Bile duct (tissue), 1 donor: ENCODE measurements around the gene RBM10.

- PRO-cap = no peak
These were observed 1.5 kb downstream of the KDM6A start for GRCh38 chrX:44874365-44875097.

DNA sequence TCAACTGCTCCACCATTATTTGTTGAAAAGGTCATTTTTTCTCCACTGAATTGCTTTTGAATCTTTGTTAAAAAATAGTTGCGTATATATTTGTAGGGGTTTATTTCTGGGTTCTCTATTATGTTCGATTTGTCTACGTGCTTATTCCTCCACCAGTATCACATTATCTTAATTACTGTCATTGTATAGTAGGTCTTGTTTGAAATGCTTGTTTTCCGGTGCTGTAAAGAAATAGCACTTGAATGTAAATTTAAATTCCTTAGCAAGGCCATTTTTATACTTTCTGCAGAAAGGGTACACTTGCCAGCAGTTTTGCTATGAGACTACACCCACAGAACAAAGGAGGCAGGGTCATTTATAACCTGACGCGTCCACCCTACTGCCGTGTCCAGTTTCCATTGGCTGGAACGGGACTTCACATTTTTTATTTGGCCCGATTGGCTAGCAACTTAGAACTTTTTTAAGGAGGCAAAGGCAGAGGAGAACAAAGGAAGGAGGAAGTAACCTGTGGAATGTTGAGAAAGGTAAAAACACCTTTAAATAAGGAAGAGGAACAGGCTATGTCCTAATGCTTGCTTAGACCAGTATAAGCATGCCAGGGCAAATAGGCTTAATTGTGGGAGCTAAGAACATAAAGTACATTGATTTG lies 18.5 kb downstream of the KDM6A start:
- PRO-cap = no peak

GRCh38 chrX:44950573-44951925 lies 78.1 kb downstream of the KDM6A start:
- PRO-cap = no peak

DNA sequence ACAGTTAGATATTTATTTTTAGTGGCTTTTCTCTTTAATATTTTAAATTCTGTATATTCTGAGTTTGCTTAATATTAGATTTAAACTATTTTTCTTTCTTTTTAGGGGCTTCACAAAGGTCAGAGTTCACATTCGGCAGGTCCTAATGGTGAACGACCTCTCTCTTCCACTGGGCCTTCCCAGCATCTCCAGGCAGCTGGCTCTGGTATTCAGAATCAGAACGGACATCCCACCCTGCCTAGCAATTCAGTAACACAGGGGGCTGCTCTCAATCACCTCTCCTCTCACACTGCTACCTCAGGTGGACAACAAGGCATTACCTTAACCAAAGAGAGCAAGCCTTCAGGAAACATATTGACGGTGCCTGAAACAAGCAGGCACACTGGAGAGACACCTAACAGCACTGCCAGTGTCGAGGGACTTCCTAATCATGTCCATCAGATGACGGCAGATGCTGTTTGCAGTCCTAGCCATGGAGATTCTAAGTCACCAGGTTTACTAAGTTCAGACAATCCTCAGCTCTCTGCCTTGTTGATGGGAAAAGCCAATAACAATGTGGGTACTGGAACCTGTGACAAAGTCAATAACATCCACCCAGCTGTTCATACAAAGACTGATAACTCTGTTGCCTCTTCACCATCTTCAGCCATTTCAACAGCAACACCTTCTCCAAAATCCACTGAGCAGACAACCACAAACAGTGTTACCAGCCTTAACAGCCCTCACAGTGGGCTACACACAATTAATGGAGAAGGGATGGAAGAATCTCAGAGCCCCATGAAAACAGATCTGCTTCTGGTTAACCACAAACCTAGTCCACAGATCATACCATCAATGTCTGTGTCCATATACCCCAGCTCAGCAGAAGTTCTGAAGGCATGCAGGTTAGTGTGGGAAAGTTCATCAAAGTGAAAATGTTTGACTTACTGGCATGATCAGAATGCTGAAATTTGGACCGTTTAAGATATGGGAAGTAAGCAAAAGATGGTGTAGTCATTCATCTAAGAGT lies 130.9 kb downstream of the DIPK2B start:
- PRO-cap = no peak

DNA sequence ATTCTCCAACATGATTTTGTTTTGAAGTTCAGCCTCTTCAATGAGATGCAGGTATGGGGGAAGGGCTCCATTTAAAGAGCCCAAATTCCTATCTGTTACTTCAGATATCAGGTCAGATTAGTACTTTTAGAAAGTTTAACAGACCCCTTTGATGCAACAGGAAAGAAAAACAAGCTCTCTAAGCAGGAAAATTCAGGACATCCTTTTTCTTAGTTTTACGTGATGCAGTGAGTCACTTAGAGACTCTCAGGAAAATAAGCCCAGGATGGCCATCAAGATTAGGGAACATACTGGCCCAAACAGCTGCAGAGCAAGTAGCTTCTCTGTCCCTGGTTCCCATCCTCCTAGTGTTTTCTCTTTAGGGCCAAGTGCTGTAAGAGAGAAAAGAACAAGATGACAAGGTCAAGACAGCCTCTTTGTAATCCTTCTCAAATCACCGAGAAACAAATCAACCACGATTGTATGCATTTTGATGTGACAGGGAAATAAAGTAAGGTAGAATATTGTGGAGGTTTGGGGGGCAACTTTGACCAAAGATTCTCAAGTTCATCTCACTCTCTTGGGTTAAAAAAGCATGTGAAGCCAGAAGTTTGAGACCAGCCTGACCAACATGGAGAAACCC lies 120.9 kb upstream of the KRBOX4 start:
- PRO-cap = no peak

DNA sequence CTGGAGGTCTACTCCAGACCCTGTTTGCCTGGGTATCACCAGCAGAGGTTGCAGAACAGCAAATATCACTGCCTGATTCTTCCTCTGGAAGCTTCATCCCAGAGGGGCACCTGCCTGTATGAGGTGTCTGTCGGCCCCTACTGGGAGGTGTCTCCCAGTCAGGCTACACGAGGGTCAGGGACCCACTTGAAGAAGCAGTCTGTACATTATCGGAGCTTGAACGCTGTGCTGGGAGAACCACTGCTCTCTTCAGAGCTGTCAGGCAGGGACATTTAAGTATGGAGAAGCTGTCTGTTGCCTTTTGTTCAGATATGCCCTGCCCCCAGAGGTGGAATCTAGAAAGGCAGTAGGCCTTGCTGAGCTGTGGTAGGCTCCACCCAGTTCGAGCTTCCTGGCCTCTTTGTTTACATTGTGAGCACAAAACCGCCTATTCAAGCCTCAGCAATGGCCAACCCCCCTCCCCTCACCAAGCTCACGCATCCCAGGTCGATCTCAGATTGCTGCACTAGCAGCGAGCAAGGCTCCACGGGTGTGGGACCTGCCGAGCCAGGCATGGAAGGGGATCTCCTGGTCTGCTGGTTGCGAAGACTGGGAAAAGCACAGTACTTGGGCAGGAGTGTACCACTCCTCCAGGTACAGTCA lies 38.7 kb downstream of the KRBOX4 start:
- PRO-cap = no peak

DNA sequence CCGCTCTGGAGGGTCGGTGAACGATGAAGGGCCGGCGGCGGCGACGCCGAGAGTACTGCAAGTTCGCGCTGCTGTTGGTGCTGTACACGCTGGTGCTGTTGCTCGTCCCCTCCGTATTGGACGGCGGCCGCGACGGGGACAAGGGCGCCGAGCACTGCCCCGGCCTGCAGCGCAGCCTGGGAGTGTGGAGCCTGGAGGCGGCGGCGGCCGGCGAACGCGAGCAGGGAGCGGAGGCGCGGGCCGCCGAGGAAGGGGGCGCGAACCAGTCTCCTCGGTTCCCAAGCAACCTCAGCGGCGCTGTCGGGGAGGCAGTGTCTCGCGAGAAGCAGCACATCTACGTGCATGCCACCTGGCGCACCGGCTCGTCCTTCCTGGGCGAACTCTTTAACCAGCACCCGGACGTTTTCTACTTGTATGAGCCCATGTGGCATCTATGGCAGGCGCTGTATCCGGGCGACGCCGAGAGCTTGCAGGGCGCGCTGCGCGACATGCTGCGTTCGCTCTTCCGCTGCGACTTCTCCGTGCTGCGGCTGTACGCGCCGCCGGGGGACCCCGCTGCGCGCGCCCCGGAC lies 430 bp downstream of the CHST7 start:
- PRO-cap = no peak

GRCh38 chrX:46817682-46818114 lies 19.1 kb upstream of the RP2 start:
- PRO-cap = no peak

DNA sequence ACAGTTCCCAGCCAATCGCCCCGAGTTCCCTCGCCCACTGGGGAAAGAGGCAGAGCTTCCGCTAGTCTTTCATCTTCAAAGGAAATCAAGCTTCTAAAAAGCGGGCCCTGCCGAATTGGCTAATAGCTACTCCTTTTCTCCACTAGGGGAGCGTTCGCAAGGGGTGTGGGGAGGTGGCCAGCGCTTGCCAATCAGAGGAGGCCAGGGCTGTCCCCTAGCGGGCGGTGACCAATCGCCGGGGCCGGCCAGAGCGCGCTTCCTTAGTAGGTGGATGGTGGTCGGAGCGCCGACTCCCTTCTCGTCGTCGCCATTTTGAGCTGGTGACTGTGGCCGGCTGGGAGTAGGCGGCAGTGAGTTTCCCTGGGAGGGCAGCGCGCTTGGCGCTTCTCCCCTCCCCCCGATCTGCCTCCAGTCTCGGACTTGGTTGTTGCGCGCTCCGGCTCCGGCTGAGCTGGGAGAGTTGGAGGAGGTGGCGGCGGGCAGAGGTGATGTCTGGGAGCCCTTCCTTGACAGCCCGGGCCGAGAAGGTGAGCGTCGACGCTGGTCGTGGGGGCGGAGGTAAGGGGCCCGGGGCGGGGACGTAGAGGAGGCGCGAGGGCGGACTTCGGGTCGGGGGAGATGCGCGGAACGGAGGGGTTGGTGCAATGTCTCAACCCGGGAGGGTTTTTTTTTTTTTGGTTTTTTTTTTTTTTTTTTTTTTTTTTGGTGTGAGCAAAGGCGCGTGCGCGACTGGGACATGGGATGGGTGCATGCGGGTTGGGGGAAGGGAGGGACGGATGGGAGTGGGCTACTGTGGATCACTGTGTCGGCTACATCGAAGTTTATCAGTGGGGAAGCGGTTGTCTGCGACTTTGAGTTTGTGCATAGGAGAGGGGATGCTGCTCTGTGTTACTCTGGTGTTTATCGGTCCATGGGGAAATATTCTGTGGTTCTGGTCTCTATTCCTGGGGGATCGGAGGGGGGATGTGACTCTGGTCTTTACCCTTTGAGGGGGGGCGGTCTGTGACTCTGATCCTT lies at the start of gene RBM10:
RBM10 (plus strand) TSS at position 263 of the 1,017 bp plus-strand sequence.
- PRO-cap = bidirectional peak, plus-strand start at position 263 of the sequence, minus-strand start at position 39 of the sequence

- PRO-cap = unidirectional peak, minus-strand start at chrX:47146432
These were observed 1.3 kb downstream of the RBM10 start for GRCh38 chrX:47146069-47146938.

DNA sequence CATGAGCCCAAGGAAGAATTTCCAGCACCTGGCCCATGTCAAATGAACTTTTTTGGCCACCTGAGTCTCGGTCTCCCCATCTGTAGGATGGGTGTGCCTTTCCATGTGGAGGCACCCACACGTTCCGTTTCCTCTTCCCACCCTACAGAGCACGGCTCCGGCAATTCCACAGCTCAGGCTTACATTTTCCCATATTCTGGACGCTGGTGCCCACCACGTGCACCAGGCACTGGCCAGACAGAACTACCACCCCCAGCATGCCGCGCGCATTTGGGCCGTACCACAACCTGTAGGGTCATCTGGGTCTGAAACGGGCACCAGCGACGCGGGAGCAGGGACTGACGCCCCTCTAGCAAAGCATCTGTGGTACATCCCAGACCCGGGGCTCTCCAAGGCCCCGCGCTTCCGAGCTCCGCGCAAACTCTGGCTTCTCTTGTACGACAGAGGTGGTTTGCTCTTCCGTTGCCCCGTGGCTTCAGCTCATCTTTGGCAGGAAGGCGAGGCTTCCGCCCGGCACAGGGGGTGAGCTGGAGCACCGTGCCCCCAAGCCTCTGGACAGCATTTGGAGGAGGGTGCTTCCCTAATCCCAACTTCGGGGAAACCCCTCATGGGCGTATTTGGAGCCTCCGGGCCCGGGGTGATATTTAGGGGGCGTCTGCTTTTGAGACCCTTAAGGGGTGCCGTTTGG lies 3.1 kb upstream of the UBA1 start:
- PRO-cap = unidirectional peak, plus-strand start at position 419 of the sequence; unidirectional peak, plus-strand start at position 483 of the sequence

DNA sequence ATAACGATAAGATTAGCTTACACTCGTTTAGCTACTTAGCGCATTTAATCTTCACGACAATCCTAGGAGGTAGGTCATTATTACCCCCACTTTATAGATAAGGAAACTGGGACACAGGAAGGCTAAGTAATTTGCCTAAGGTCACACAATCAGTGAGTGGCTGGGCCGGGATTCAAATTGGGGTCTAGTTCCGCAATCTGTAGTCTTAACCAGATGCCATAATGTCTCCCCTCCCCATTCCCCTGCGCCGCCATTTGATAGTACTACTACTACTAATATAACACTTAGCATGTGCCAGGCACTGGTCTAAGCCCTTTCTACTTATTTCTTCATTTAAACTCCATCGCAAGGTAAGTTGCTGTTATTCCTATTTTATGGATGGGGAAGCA lies 1.6 kb upstream of the UBA1 start:
- PRO-cap = no peak

DNA sequence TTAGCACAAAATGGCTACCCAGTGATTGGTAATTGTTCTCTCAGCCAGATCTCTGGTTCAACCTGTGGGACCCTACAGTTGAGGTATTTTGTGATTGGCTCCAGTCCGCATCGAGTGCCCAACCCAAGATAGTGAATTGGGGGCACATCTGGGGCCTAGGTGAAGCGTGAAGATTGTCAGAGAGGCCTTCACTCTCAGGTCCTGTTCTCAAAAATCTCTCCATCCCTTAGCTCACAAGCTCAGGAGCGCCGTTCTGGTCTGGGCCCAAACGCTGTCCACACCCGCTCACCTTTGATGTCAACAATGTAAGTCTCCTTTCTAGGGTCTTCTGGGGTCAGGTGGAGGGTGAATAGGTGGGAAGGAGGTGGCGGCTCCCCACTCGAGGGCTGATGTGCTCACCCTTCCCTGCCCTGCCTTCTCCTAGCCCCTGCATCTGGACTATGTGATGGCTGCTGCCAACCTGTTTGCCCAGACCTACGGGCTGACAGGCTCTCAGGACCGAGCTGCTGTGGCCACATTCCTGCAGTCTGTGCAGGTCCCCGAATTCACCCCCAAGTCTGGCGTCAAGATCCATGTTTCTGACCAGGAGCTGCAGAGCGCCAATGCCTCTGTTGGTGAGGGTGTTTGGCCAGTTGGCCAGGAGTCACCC lies 7.7 kb upstream of the CDK16 start:
- PRO-cap = no peak

GRCh38 chrX:47224525-47225249 lies 6.2 kb downstream of the CDK16 start:
- PRO-cap = no peak

GRCh38 chrX:47555783-47556934 lies 4.8 kb upstream of the ARAF start:
- PRO-cap = bidirectional peak, plus-strand start at chrX:47556331, minus-strand start at chrX:47556133

- PRO-cap = no peak
These were observed 7.7 kb upstream of the TIMP1 start for GRCh38 chrX:47574527-47574984.

- PRO-cap = no peak
These were observed 4.7 kb downstream of the TIMP1 start for GRCh38 chrX:47586510-47587800.

DNA sequence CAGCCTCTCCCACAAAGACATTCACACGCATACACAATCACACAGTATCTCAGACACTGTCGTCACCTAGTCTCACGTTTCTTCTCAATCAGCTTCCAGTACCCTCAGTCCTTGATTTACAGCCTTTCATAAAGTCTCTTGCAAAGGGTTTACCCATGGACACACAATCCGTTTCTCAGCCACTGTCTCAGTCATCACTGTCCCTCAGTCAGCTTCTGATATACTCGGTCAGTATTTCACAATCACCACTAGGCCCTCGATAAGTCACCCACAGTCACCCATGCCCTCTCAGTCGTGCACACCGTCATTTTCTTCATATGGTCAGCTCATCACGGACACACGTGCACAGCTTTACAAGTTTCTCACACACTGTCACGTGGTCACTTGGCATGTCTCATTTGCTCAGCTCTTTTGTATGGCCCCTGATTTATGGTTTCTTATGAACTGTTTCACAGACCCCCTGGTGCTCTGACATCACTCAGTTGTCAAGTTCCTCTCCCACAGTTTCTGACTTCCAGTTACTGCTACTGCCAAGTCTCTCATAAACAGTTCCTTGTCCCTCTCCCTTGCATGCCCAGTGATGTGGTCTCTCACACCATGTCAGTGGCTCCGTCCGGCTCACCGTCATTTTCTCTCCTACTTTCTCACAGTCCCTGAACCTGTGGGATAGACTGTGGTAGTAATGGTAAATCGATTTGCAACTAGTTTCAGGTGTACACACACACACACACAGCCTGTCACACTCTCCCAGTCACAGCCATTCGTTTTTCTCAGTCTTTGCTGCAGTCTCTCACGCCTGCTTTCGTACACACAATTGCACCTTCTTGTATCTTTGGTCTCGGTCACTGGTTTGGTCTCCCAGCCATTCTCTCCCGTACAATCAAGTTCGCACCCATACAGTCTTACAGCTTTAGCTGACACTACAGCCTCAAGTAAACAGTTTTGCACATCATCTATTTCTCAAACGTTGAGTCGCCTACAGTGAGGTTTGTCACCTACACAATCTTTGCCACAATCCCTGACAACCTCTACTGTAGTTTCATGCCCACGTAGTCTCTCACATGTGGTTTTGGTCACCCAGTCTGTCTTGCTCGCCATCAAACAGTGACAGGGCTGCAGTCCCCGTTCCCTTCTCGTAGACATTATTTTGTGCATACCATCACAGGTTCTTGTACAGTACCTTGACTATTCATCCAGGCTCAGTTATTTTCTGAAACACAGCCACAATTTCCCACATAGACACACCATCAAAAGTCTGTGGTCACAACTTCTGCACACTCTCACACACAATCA lies 4.8 kb upstream of the CFP start:
- PRO-cap = no peak

DNA sequence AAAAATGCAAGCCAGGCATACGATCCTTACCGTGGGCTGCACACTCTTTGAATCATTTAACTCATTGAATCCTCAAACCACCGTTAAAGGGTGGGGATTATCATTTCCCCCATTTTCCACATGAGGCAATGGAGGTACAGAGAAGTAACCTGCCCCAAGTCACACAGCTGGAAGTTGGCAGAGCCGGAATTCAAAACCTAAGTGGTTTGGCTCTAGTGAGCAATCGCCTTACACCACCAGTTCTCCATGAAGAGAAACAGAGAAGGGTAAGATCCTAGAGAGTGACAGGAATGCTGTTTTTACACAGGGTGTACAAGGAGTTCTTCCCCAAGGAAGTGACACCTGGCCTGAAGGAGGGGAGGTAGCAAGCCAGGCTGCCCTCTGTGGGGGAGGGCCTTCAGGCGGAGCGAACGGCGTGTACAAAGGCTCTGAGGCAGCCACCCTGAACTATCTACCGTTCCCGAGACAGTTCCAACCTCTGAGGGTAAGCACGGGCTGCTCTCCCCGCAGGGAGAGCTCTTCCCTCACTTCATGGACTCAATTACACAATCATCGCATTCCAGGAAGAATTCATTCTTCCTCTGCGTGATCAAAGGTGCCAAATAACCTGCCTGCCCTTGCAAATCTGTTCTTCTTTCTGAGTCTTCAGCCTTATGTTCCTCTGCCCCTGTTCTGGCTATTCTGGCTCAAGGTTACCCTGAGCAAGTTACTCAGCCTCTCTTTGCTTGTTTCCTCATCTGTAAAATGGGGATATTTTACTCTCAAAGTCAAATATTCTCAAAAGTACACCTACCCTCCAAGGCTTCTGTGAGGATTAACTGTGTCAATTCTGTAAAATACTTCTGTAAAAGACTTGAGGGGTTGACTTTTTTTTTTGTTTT lies 4.9 kb downstream of the ELK1 start:
- PRO-cap = no peak

- PRO-cap = no peak
These were observed 33.6 kb upstream of the ZNF81 start for GRCh38 chrX:47803129-47803513.